ENCODE measurements around the genes RIN3 and LGMN.

DNA sequence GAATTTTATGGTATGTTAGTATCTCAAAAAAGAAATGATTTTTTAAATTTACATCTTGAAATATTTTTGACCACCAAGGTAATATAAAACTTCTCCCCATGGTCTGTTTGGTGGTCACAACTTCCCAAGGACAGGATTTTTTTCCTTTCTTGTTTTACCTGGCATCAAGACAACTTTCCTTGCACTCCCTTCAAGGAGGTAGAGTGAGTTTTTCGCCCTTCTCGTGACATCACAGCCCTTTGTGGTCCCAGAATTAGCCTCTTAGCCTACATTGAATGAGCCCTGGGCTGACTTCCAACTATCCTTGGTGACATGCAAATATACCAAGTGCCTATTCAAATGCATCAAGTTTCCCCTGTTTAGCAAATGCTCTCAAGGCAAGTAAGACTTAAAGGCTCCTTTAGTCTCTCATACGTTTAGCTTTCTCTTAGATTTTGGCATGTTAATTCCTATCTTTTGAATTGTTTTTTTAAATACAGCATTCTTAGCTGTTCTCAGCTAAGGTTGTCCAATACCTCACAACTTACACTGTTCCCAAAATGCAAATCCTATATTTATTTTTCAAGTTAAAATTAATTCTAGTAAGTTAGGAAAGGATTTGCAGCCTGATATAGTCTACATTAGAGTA is 36.5 kb downstream of the TC2N start:
- PRO-cap, 2 experiments = no peak in any of the 2 experiments

DNA sequence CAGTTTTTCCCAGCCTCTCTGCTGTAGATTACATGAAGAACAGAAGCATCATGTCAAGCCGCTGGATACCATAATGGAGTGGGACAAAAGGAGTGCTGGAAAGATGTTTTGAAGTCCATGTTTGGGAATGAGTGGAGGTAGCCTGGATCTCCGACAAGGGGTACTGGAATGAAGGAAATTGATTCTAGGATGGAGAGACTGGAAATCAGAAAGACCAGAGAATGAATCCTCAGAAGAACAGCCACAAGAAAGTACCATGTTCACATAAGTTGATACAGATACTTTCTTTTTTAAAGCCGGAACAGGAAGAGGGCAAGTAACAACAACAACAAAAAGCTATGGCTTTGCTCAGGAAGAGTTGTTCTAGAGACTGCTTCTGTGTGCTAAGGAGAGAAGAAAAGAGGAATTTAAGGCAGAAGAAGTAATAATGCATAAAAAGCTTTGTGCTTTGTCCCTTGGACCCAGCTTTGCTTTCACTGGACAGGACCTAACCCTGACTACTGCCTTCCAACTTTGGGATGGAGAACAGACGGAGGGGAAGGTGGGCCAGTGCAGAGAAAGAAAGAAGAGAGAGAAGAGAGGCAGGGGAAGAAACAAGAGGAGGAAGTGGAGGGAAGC is 6.2 kb downstream of the TC2N start:
- PRO-cap, 2 experiments = no peak in any of the 2 experiments

DNA sequence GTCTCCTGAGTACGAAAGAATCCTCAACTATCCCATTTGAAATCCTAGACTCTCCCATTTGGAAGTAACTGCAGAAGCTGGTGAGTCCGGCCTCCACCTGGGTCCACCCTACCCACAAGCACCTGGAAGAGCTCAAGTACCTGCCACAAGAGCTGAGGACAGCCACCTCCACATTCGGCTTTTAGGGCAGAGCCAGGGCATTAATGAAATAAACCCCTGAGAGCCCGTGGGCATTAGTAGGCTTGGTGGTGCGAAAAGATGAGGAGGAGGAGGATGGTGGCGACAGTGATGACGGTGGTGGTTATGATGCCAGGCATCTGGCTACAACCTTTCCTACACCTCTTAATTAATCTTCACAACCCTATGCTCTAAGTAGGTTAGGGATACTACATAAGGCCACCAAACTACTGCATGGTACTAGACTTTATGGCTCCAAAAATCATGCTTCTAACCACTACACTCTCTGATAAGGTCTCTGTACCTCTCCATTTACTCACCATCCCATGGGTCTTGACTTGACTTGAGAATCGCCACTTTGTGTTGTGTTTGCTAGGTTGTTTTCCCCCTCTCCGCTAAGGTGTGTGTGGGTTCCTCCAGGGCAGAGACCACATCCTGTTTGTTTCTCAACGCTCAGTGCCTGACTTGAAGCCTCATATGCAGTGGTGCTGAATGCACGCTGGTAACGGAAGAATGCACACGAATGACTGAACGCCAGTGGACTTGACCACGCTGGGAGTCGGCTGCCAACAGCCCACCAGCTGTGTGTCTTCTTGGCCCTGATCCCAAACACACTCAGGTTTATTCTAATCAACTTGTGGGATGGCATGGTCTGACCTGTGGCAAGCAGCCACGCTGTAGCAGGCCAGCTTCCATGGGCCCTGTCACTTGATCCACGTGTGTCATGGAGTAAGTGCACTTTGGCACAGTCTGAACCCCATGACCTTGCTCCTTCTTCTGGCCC is 5.9 kb upstream of the TC2N start:
- PRO-cap, 2 experiments = peak in 1 of 2 experiments; most common plus-strand start position 653 of the sequence (in 1); most common minus-strand start position 537 of the sequence (in 1)

DNA sequence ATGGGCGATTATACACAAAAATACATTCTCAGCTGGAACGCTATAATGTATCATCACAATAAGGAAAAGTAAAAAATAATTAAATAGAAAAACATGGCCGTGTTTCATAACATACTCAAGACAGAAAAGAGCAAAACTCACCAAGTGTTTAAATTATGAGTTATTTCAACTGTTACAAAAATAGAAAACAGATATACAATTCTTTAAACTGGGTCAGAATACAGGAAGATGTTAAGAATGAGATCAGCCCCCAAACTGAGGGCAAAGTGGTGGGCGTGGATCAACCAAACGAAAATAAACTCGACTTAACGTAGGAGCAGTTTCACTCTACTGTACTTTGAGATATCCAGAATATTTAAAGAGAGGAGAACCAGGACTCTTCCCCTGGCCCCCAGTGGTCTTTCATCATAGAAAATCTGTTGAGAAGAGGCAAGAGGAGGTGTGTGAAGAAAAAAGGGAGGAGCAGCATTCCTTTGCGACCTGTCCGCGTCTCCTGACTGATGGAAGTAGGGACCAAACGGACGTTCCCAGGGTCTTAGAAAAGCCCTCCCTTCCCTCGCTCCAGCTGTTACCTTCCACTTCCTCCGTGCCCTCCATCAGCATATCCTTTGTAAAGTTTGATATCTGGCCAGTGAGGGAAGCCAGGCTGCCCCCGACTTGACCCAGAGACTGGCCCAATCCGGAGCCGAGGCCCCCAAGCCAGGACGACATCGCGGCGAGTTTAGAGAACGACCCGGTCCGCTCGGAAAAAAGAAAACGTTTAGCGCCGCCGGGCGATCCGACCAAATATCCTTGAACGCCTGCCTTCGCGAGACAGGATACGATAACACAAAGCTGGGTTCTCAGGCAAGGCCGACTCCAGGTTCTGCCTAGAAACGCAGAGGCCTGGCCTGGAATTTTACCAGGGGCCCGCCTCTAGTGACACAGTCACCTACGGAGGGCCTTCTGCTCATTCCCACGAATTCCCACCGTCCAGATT is 595 bp downstream of the TRIP11 start:
- PRO-cap, 2 experiments = peak in 1 of 2 experiments; most common plus-strand start position 677 of the sequence (in 1)

- PRO-cap, 2 experiments = peak in 1 of 2 experiments; most common minus-strand start chr14:92040856 (in 1)
These were observed 825 bp upstream of the TRIP11 start for GRCh38 chr14:92040614-92041154.

DNA sequence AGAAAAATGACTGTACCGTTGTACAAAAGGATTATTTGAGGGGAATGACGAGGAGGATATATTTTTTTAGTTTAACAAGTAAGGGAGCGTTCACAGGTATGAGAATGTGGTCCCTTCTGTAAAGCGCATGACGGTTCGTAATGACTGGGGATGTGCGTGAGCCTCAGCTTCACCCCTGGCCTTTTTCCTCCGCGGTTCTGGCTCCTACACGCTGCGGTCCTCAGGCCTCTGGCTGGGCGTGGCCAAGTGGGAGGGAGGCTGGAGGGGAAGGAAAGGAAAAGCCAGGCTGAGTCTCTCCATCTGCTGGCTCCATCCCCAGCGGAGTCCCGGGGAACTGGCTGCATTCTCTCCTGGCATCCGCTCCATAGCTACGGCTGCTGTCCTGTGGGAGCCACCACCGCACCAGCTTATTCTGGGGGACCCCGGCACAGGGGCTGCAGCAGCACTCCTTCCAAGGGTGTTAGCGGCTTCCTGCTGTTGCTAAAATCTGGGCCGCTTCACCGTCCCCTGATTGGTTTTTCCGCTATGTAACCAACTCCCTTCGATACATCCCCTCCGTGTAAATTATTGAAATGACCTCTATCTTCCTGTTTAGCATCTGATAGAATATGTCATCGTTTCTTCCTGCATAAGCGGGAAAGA is 68.2 kb upstream of the SLC24A4 start:
- PRO-cap, 2 experiments = no peak in any of the 2 experiments

DNA sequence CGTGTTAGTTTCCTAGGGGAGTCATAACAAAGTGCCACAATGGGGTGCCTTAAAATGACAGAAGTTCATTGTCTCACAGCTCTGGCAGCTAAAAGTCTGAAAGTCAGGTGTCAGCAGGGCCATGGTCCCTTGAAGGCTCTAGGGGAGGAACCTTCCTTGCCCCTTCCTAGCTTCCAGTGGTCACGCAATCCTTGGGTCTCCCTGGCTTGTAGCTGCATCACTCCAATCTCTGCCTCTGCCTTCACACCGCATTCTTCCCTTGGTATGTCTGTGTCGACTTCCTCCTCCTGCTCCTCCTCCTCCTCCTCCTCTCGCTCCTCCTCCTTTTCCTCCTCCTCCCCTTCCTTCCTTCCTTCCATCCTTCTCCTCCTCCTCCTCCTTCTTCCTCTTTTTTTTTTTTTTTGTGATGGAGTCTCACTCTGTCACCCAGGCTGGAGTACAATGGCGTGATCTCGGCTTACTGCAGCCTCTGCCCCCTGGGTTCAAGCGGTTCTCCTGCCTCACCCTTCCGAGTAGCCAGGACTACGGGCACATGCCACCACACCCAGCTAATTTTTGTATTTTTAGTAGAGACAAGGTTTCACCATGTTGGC is 25.8 kb upstream of the RIN3 start:
- PRO-cap, 2 experiments = no peak in any of the 2 experiments

GRCh38 chr14:92500516-92501358 is 12.8 kb upstream of the RIN3 start:
- PRO-cap, 2 experiments = no peak in any of the 2 experiments

GRCh38 chr14:92503795-92504423 is 9.7 kb upstream of the RIN3 start:
- PRO-cap, 2 experiments = no peak in any of the 2 experiments

DNA sequence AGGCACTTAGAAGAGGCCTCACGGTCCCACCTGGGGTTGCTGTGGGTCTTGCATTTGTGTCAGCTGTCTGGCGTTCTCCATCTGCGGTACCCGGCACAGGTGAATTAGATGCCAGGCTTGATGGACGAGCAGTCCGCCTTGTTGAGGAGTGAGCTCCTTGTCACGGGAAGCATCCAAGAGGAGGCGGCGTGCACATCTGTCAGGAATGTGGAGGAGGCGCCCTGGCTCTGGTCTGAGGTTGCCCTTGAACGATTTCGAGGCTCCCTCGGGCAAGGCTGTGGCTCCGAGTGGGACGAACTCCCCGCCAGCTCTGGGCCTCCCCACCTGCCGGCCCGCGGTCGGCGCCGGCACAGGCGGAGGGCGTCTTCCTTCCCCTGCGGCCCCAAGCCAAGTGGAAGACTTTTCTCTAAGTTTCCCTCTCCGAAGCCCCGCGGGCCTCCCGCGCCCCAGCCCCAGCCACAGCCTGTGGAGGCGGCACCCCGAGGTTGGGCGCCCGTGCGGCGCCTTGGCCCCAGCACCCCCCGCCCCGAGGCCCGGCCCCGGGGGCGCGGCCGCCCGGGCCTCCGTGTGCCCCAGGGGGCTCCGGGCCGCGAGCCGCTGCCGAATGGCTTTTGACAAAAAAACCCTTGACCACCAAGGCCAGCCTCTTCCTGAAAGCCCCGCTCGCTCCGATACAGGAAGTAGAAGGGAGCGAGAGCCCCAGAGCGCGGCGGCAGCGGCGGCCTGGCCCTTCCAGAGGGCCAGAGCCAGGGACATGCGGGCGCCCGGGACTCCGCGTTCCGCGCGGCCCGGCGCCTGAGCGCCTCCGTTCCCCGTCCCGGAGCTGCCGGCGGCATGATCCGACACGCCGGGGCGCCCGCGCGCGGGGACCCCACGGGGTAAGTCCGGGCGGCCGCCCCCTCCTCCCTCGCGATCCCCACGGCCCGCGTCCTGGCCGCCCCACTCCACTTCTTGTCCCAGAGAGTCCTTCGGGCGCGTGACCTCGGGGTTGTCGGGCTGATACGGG is at the start of gene RIN3:
TSS of gene RIN3 (plus strand) at position 683 of the 1,006 bp plus-strand sequence.
- PRO-cap, 2 experiments = peak in 2 of 2 experiments; most common plus-strand start position 466 of the sequence (in 1); most common minus-strand start position 465 of the sequence (in 1)

- PRO-cap, 2 experiments = peak in 1 of 2 experiments; most common plus-strand start chr14:92531760 (in 1); most common minus-strand start chr14:92531570 (in 1)
These were observed 17.6 kb downstream of the RIN3 start for GRCh38 chr14:92530910-92531863.

- PRO-cap, 2 experiments = no peak in any of the 2 experiments
These were observed 60.5 kb downstream of the RIN3 start for GRCh38 chr14:92573908-92574627.

DNA sequence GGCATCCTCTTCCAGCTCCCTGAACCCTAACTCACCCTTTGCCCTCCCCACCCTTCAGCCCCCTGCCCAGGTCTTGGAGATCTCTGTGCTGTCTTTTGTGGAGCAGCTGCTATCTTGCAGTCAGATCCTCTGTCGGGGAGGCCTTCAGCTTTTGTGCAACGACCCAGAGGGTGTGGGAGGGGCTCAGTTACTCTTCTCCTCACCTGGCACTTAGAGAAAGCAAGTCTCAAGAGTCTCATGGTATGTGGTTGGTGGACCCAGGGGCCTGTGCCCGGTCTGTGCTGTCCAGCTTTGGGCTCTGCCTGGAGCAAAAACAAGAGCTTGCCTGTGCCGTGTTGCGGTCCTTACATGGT is 89.7 kb downstream of the RIN3 start:
- PRO-cap, 2 experiments = no peak in any of the 2 experiments

DNA sequence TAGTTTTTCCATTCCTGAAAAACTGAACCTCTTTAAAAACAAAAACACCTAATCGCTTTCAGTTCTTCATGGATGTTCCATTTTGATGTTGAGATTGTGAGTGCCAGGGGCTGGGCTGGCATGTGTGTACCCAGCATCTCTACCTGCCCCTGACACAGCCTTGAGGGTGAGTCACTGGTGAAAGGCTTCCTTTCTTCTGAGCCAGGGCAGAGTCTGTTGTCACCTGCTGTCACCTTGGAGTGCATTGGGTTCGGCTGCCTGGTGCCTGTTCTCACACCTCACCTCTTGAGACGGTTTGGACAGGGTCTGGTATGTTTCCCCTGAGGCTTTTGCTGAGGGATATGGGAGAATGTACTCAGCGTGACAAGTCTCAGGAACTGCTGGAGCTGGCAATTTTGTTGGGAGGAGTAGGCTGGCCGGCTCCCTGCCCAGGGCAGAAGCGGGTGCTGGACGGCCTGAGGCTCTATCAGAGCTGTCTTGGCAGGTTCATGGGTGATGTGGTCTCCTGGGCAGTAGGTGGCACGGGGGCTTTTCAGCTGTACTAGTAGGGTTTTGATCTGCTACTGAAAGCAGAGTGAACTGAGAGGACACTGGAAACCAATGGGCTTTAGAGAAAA is 95.7 kb downstream of the RIN3 start:
- PRO-cap, 2 experiments = no peak in any of the 2 experiments

- PRO-cap, 2 experiments = no peak in any of the 2 experiments
These were observed 60.5 kb downstream of the LGMN start for GRCh38 chr14:92687505-92688663.

- PRO-cap, 2 experiments = peak in 1 of 2 experiments; most common minus-strand start chr14:92726860 (in 1)
These were observed 21.7 kb downstream of the LGMN start for GRCh38 chr14:92726734-92727050.

GRCh38 chr14:92748347-92748979 is at the start of gene LGMN:
Gene LGMN (minus strand): TSS chr14:92748627.
- PRO-cap, 2 experiments = peak in 2 of 2 experiments; most common plus-strand start chr14:92748783 (in 1); most common minus-strand start chr14:92748627 (in 2)

- PRO-cap, 2 experiments = peak in 2 of 2 experiments; most common minus-strand start chr14:92759319 (in 2)
These were observed 10.9 kb upstream of the LGMN start for GRCh38 chr14:92759256-92759758.

DNA sequence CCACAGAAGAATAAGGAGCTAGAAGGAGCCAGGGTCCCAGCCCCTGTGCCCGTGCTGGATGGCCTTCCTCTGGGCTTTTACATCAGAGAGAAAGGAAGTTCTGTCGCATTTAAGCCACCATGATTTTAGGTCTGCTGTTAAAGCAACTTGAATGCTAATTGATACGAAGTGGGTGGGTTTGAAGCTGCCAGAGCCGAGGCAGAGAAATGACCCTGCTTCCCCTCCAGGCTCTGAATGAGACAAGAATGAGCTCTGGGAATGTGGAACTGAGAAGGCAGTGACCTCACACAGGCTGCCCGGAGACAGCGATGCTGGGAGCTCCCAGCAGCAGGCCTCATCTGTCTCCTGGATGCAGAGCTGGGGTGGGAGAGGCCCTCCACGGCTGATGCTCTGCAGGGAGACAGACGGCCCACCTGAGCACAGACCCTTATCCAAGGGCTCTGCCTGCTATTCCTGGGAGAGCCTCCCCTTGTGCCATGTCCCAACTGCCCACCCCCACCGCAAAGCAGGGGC is 67.5 kb downstream of the CHGA start:
- PRO-cap, 2 experiments = no peak in any of the 2 experiments

DNA sequence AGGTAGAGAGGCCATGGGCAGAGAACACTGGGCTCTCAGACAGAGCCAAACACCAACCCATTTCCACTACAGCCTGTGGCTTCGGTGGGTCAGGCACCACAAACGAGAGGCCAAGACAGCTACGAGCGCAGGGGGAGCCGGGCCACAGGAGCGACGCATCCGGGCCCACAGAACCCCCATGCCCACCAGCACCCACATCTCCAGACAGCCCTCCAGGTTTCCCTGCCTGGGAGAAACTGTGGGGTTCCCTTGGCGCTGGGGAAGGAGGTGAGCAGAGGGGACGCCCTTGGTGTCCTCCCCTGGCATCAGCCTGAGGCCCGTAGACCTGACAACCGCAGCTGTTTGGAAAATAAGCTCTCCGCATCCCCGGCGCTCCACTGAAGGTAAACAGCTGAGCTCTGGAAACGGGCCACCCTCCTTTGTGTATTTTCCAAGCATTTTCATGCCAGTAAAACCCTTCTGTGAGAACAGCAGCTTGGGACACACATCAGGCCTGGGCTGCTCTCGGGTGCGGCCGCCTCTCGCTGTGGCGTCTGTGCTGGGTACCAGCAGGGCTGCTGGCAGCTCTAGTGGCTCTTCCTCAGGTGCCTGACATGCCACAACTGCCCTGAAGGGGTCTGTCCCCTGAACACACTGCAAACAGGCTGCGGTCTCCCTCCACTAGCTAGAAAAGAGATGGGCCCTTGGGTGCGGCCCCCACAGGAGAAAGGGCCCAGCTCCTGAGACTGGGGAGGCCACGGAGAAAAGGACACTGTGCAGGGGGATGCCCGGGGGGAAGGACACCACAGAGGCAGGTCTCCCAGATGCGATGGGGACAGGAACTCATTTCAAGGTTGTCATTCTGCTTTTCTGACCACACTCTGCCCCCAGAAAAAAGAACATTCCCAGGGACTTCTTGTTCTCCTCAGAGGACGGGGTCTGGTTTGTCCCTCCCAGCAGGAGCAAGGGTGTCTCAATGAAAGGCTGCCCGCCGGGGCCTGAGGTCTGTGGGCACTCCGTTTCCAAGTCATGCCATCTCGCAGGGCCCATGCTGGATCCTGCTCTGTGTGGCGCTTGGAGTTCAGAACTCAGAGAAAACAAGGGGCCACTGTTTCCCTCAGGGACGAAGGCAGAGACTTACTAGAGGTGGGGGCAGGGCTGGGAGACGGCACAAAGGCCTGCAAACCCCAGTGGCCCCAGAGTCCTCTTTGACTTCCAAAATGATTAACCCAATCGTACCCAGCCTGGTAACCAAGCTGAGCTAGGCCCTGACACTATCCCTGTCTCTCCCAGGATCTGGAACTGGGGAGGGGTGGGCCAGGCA is 96.2 kb downstream of the ITPK1 start:
- PRO-cap, 2 experiments = no peak in any of the 2 experiments